AG04450 (cell line): Measurements from ENCODE around the gene CEBPB.

GRCh38 chr20:49475257-49475836 lies 7.1 kb downstream of the KCNB1 start:
- CAGE, long polyA plus RNA: no peak
- RRBS: no CpG with 5 or more reads among the region's 5 CpGs

GRCh38 chr20:49591054-49591601 lies 23.2 kb upstream of the PTGIS start:
- CAGE, long polyA plus RNA: no peak
- RRBS: no CpG with 5 or more reads among the region's 4 CpGs

- CAGE, long polyA plus RNA: no peak
- RRBS: no CpG with 5 or more reads among the region's 12 CpGs
Measured at GRCh38 chr20:49594079-49594923, 26.4 kb upstream of the PTGIS start.

DNA sequence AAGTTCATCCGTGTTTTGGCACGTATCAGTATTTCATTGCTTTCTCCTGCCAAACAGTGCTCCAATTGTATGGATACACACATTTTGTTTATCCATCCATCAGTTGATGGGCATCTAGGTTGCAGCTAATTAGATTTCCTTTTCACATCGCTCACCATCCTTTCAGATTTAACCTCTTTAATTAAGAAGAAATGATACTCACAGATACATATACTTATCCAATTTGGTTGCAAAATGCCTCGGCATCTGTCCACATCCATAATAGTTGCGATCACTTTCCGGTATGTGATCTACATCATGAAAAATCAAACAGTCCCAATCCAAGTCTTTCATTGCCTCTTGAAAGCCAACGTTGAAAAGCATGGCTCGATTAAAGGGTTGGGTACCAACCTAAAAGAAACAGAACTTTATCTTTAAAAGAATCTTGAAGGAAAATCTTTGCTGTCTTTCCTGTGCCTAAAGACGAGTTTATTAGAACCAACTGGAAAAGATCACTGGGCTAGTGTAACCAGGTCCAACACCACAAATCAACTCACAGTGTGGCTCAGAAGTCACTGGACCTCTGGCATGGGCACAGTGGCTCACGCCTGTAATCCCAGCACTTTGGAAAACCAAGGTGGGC lies 72.5 kb upstream of the PTGIS start:
- CAGE, long polyA plus RNA: no peak
- RRBS: no CpG with 5 or more reads among the region's 10 CpGs

GRCh38 chr20:49659980-49660536 lies 53.6 kb downstream of the B4GALT5 start:
- CAGE, long polyA plus RNA: no peak
- RRBS: no CpG with 5 or more reads among the region's 3 CpGs

GRCh38 chr20:49699293-49700514 lies 14.0 kb downstream of the B4GALT5 start:
- CAGE, long polyA plus RNA: no peak
- RRBS: no CpG with 5 or more reads among the region's 10 CpGs

DNA sequence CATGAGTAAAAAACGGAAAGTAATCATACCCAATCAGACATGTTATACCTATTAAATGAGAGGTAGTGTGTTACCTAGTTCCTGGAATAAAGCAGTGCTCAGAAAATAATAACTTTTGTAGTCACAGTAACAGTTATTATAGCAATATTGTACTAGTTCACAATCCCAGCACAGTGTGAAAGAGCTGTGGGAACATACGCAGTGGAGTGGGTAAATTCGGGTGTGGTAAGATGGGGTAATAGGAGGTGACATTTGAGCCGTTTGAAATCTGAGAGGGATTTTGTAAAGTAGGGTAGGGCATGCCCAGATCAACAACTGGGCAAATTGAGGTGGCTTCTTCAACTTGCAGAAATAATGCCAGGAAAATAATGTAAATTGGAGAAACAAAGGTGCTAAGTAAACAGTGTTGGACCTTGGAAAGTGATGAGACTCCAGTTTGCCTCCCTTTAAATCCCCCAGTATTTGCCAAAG lies 1.7 kb downstream of the SLC9A8 start:
- CAGE, long polyA plus RNA: no peak
- RRBS: no CpG with 5 or more reads among the region's 4 CpGs

GRCh38 chr20:49893599-49894104 lies 21.7 kb downstream of the SPATA2 start:
- CAGE, long polyA plus RNA: no peak
- RRBS: no CpG with 5 or more reads among the region's 7 CpGs

DNA sequence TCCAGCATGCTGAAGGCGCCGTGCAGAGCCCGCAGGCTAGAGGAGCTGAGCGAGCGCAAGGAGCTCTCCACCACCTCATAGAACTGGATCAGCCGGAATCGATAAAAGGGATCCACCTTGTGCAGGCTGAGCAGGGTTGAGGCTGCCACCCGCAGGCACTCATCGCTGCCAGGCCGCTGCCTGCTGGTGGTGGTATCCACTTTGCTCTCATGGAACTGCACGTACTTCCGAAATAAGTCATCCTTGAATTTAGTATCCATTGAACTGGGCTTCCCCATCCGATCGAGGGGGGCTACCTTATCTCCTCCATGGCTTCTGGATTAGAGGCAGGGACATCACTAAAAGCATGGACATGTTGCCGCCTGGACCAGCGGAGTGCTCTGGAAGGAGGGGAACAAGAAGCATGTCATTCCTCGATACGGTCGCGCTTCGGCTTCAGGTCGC lies 7.1 kb downstream of the SPATA2 start:
- CAGE, long polyA plus RNA: no peak
- RRBS: no CpG with 5 or more reads among the region's 22 CpGs

DNA sequence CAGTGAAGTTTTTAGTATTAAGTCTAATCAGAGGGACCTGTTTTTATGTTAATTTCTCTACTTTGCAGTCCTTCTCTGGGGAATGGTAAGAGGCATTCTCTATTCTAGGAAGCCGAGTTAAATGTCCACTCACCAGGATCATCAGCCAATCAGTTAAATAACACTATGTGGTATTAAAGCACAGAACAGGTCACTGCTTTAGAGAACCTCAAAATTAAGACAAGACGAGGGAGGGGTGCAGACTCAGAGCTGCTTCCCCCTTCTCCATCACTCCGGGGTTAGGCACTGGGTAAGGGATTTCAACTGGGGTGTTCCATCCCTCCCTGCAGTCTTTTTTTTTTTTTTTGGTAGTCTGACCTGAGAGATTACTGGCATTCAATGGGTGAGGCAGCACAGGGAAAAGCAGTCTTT lies 28.5 kb downstream of the UBE2V1 start:
- CAGE, long polyA plus RNA: no peak
- RRBS: no CpG with 5 or more reads among the region's 3 CpGs

GRCh38 chr20:50111196-50111738 lies 1.7 kb downstream of the UBE2V1 start:
- CAGE, long polyA plus RNA: no peak
- RRBS: 21% methylated on average over 4 of the region's 9 CpGs

GRCh38 chr20:50112079-50113028 lies 596 bp downstream of the UBE2V1 start:
- CAGE, long polyA plus RNA: no peak
- RRBS: 2% methylated on average over 14 of the region's 44 CpGs

DNA sequence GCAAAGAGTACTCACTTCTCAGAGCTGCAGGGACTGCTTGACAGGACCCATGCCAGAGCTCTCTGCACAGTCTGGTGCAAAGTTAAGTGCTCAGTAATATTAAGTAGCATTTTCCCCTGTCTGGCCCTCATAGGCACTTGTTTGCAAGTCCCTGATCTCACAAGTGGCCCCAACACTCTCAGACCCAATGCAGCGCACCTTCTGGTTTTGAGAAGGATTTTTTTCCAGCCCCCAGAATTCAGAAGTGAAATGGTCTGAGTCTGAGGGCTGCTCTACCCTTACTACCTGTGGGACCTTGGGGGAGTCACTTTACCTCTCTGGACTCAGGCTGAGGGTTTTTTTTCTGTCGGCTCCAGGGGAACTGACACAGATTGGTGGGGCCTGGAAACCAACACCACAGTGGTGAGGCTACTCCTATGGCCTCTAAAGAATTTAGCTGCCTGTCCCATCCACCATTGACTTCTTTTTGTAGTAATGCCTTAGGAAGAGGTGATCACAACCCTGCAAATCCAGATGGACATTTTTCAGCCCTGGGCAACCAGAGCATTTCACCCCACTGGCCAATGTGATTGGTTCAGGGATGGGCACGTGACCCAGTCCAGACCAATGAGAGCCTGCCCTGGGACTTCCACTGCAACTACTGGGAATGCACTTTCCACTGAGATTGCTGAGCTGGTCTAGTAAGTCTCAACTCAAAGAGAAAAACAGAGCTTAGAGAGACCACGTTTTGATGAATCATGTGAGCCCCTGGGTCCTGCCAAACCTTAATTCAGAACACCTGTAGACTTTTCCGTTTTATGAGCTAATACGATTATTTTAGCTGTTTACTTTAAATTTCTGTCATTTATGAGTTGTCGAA lies 8.7 kb upstream of the UBE2V1 start:
- CAGE, long polyA plus RNA: no peak
- RRBS: no CpG with 5 or more reads among the region's 7 CpGs

DNA sequence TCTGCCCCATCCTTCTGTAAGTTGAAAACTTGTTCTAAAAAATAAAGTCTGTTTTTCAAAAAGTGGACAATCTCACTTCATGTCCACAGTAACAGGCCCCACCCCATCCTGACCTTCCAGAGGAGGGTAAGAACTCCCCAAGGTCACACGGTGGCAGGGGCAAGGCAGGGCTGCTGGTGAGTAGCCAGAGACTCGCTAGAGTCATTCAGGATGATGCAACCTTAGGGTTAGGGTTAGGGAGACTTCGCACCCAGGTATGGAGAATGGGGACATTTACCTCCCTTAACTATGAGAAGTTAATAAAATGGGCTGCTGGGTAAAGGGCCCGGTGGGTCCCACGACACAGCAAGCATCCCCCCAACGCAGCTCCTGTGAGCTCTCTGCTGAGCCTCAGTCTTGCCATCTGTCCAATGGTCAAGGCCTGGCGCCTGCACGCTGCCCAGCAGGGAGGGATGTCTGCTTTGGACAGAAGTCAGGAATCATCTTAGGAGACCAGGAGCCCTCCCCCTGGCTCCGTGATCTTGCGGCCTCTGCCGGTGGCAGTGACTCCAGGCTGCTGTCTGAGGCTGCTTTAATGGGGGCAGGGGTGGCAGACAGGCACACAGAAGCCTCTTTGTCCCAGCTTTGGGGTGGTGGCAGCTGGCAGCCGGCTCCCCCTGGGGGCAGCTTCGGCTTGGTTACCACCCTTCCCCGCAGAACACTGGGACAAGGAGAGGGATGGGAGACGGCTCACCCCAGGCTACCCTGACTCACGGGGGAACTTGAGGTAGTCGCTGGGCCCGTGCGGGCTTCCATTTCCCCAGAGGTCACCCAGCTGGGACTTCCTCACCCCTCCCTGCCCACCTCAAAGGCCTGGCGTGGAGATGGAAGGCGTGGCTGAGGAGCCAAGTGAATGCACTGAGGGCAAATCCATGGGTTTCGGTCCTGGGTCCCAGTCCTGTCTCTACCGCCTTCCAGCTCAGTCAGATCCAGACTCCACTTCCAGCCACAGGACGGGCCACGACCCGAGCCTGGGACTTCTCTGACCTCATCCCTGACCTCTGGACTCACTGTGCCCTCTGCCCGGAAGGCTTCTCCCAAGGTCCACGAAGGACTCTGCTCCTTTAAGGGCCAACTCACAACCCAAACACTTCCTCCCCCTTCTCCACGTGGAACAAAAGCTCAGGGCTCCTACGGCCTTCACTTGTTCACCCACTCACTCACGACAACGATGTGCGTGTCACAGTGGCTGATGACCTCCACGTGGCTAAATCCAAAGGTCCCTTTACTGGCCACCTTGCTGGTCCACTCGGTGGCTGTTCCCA lies 14.9 kb downstream of the PEDS1 start:
- CAGE, long polyA plus RNA: no peak
- RRBS: no CpG with 5 or more reads among the region's 35 CpGs

DNA sequence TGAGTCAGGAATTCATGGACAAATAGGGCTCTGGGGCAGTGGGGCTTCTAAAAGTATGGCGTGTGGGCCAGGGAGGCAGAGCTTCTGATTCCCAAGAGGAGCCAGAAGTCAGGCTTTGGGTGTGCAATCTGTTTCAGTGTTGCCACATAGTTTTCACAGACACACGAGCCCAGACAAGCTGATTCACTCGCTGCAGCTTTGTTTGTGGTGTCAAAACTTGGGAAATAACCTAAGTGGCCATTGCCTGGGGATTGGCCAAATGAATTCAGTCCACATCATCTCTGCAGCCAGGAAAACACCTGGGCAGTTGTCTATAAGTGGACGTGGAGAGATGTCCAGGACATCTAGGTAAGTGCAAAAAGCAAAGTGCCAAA lies 9.1 kb downstream of the PEDS1 start:
- CAGE, long polyA plus RNA: no peak
- RRBS: no CpG with 5 or more reads among the region's 4 CpGs

DNA sequence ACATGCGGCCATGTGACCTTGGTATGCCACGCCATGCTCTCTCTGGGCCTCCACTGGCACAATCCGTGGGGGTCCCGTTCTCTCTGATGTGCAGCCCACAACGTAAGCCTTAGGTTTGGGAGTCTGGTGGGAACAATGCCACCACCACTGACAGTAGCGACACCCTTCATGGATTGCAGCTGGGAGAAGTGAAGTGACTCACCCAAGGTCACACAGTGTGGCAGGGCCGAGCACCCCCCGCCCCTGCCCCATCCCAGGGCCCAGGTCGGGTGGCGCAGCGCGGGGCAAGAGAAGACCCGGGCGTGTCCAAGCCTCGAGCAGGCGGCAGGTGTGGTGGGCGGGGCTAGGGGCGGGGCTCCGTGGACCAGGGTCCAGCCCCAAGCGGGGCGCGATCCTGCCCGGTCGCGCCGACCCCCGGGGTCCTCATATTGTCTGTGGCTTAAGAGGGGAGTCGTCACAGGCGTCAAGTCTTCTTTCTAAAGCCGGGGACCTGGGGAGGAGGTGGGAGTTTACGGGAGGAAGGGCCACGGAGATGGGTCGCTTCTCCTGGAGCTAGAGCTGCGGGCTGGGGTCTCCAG lies 745 bp upstream of the CEBPB start:
- CAGE, long polyA plus RNA: no peak
- RRBS: 25% methylated on average over 12 of the region's 34 CpGs

- CAGE, long polyA plus RNA: no peak
- RRBS: 2% methylated on average over 49 of the region's 97 CpGs
Measured at GRCh38 chr20:50190374-50191185, at the start of gene CEBPB. Gene CEBPB (plus strand): TSS chr20:50190830.

DNA sequence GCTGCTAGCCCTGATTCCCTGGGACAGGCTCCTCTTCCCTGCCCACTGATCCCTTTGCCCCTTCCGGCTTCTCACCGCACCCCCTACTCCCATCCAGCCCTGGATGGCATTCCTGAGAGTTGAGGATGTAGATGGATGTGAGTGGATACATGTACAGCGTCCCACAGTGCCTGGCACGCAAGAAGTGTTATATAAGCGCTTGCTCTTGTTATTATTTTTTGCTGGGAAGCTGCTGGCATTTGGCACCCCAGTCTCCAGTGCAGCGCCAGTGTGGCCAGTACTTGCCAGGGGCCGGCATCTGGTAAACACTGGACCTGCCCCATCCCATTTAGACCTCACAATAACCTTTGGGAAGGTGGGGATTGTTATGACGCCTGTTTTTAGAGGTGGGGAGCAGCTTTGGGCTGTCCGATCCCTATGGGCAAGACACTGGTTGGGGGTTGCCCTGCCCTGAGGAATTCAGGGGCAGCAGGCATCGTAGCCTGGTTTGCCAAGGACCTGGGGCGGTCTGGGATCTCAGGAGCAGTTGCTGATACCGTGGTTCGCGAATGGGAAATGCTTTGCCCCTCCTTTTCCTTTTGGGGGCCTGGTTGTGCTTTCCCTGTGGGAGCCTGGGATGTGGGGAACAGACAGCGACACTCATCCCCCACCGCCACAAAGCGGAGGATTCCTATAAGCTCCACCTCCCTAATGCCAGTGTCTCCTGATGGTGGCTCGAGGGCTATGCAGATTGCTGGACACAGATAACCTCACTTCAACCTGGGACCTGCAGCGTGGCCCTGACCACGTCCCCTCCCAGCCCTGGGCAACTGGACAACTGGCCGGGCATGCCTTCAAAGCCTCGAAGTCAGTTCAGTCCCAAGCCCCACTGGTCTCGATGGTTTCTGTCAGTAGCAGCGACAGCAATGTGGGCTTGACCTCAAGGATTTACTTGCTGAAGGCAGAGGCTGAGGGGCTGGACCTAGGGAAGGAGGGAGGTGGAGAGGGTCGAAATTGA lies 3.1 kb downstream of the CEBPB start:
- CAGE, long polyA plus RNA: no peak
- RRBS: no CpG with 5 or more reads among the region's 25 CpGs

DNA sequence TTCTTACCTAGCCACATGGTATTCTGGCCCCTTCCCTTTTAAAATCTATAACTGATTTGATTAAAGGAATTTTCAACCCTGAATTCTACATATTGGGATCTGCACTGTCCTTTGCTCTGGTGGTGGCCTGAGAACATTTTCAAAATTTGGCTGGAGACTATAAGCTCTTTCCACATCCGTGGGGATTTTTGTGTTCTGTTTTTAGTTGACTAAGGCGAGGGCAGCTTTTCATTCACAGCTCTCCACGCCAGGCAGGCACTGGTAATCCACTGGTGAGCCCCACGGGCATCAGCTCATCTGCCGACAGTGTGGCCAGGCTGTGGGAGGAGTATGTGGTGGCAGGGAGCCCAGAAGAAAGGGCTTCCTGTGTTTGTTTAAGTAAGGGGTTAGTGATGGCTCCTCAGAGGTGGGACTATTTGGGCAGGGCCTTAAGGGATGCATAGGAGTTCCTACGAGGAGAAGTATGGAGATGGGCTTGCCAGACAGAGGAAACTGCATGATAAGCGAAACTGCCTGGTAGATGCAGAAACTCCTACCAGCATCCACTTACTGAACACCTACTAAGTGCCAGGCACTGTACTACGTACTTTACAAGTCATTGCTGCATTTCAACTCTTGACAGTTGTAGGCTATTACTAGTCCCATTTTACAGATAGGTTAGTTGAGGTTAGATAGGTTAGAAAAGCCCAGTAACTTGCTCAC lies 54.9 kb downstream of the CEBPB start:
- CAGE, long polyA plus RNA: no peak
- RRBS: no CpG with 5 or more reads among the region's 8 CpGs

GRCh38 chr20:50278442-50279495 lies 88.1 kb downstream of the CEBPB start:
- CAGE, long polyA plus RNA: no peak
- RRBS: no CpG with 5 or more reads among the region's 17 CpGs